SK-N-DZ (cell line): ENCODE data around the genes TES and KCND2.

GRCh38 chr7:116210241-116210817 lies at the start of gene TES:
TES (plus strand) TSS chr7:116210539.
RAMPAGE:
- cytosol, long total RNA, result no peak
- nucleus, long total RNA, result no peak

RAMPAGE:
- cytosol, long total RNA, result no peak
- nucleus, long total RNA, result no peak
Observed at GRCh38 chr7:116317110-116317859, 106.9 kb downstream of the TES start.

DNA sequence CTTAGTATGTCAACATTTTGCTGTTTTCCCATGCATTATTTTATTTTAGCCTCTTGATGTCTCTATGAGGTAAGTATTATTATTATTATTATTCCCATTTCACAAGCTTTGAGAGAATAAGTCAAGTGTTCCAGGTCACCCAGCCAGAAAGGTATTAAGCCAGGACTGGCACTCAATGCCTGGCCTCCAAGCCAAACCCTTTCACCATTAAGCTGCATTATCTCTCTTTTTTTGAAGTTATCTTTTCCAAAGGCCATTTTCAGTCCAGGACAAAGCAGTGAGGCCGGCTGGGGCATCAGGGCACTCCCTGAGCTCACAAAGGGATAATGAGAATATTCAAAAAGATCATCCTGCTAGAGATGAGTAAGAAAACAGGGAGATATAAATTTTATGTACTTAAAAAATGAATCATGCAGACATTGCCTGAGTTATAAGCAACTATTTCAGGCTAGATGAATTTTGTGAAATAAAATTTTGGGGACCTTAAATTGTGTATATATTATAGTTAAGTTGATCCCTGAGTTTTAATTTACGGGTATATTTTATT lies 51.5 kb upstream of the CAV2 start:
RAMPAGE:
- cytosol, long total RNA, result no peak
- nucleus, long total RNA, result no peak

GRCh38 chr7:116527522-116527889 lies 2.7 kb downstream of the CAV1 start:
RAMPAGE:
- cytosol, long total RNA, result no peak
- nucleus, long total RNA, result no peak

DNA sequence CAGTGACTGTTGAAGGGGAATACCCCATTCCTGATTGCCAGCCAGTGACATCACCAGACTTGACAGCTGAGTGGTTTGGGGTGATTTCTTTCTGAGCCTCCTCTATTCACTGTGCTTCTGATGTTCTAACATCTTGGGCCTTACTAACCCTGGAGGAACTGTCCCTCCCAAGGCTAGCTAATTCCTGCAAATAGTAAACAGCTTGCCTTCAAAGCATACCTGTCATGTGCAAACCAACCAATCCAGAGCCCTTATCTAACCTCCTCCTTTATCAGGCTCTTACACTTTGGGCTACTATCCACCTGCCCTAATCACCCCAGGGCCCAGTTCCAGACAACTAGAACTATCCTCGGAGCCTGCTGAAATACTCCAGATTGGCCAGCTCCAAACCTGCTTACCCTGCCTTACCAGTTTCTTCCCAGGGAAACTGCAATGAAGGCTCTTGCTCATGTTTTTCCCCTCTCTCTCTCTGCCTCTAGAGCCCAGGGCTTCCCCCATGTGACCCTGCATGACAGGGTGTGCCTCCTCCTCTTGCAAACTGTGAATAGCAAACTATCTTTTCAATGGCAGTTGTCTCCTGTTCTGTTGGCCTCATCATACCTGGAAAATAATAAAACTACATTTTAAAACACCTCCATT lies 81.5 kb upstream of the CAPZA2 start:
RAMPAGE:
- cytosol, long total RNA, result no peak
- nucleus, long total RNA, result no peak

DNA sequence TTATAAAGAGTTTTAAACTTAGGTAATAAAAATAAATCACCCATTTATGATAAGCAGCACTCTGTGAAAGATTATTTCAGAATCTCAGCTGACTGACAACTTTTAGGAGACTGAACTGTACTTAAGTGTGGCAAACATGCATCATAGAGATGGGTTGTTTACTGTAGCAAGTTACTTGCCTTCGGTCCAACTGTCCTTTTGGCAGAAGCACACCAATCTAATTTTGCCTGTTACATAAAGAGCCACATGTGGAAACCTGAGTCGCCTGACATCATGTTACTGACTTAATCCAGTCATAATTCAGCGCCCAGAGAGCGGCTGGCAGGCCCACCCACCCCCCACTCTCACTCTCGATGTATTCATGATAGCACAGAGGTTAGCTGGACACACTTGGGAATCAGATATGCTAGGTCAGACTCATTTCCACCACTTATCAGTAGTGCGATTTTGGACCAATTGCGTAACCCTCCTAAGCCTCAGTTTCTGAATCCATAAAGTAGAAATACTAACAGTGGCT lies 57.3 kb upstream of the CAPZA2 start:
RAMPAGE:
- cytosol, long total RNA, result no peak
- nucleus, long total RNA, result no peak

RAMPAGE:
- cytosol, long total RNA, result no peak
- nucleus, long total RNA, result no peak
Observed at GRCh38 chr7:116813422-116813610, 49.1 kb upstream of the CAPZA2 start.

RAMPAGE:
- cytosol, long total RNA, result no peak
- nucleus, long total RNA, result no peak
Observed at GRCh38 chr7:117435535-117435794, 8.2 kb upstream of the ASZ1 start.

RAMPAGE:
- cytosol, long total RNA, result no peak
- nucleus, long total RNA, result no peak
Observed at GRCh38 chr7:120272425-120273480, at the start of gene KCND2. KCND2 (plus strand) TSS chr7:120273175.

DNA sequence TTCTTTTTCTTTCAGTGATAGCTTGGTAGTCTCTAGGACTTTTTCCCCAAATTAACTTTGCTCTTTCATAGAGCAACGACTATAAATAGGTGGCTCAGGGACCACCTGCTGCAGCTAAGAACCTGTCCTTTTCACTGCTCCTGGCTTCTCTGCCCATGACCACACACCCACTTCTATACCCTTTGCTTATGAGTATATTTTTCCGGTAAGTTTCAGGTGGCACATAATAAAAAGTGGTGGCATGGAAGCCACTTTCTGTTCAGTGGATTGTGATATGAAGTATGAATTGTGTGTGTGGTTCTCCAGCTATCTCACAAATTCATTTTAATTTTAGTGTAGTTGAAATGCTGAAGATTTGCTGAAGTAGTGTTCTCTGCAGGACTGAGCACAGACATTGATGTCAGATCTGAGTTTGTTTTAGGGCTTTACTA lies 1.3 kb downstream of the ING3 start:
RAMPAGE:
- cytosol, long total RNA, result no peak
- nucleus, long total RNA, result no peak

DNA sequence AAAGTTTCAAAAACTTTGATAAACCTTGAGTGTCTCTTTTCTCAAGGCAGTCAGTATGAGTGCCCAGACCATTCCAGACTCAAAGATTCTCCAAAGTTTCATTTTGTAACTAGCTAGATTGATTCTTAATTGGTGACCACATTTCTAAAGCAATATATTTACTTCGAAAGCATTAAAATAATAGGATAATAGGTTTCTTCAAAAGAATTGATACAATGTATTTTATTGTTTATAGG lies 1.6 kb downstream of the CPED1 start:
RAMPAGE:
- cytosol, long total RNA, result no peak
- nucleus, long total RNA, result no peak

DNA sequence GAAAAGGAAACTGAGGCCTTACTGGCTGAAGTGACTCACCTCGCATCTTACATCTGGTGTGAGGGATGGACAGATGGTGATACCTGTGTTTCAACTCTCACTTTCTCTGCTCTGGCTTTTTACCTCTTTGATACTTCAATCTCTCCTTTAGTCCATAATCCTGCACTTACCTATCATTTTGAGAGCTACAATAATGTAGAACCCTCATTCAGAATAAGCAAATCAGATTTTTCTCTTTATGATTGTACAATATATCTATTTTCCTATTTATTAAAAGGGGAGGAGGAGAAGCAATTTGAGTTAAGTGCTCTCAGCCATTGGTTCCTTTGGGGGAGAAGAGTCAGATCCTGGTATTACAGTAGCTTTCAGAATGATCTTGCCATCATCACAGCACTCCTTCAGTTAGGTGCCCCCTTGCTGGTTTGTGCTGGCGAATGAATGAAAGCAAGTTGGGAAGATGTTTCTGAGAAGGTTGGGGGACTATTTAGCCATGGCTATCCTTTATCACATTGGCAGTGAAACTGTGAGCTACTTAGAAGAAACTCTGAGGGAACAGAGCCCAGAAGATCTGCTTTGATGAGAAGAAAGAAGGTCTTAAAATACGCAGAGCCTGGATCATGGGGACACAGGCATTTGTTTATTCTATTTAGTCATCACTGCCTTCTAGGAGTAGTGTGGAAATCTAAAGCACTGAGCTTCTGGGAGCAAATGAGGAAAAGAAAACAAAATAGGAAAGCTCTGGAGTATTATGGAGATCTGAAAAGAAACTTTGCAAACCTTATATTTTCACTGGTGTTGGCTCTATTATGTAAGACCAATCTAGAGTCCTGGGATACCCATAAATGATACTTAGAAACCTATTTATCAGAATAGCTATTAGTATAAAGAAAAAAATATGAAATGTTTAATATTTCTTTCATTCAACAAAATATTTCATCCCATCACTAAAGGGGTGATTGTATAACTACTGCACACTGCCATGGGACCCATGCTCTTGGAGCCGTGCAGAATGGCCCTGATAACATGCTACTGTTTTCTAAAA lies 28.4 kb downstream of the CPED1 start:
RAMPAGE:
- cytosol, long total RNA, result no peak
- nucleus, long total RNA, result no peak

DNA sequence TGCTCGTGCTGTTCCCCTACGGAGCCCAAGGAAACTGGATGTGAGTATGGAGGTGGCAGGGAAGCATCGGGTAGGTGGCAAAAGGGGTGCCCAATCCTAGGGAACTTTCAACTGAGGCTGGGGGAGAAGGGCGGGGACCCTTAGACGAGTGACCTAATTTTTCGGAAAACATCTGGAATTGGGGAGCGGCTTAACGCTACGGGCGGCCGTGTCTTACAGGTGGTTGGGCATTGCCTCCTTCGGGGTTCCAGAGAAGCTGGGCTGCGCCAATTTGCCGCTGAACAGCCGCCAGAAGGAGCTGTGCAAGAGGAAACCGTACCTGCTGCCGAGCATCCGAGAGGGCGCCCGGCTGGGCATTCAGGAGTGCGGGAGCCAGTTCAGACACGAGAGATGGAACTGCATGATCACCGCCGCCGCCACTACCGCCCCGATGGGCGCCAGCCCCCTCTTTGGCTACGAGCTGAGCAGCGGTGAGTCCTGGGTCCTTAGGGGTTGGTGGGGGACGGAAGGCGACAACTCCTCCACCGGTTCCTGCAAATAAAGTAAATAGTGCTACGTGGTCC lies 629 bp downstream of the WNT16 start:
RAMPAGE:
- cytosol, long total RNA, result no peak
- nucleus, long total RNA, result no peak

GRCh38 chr7:122284261-122284586 lies 20.3 kb downstream of the FEZF1 start:
RAMPAGE:
- cytosol, long total RNA, result no peak
- nucleus, long total RNA, result no peak

DNA sequence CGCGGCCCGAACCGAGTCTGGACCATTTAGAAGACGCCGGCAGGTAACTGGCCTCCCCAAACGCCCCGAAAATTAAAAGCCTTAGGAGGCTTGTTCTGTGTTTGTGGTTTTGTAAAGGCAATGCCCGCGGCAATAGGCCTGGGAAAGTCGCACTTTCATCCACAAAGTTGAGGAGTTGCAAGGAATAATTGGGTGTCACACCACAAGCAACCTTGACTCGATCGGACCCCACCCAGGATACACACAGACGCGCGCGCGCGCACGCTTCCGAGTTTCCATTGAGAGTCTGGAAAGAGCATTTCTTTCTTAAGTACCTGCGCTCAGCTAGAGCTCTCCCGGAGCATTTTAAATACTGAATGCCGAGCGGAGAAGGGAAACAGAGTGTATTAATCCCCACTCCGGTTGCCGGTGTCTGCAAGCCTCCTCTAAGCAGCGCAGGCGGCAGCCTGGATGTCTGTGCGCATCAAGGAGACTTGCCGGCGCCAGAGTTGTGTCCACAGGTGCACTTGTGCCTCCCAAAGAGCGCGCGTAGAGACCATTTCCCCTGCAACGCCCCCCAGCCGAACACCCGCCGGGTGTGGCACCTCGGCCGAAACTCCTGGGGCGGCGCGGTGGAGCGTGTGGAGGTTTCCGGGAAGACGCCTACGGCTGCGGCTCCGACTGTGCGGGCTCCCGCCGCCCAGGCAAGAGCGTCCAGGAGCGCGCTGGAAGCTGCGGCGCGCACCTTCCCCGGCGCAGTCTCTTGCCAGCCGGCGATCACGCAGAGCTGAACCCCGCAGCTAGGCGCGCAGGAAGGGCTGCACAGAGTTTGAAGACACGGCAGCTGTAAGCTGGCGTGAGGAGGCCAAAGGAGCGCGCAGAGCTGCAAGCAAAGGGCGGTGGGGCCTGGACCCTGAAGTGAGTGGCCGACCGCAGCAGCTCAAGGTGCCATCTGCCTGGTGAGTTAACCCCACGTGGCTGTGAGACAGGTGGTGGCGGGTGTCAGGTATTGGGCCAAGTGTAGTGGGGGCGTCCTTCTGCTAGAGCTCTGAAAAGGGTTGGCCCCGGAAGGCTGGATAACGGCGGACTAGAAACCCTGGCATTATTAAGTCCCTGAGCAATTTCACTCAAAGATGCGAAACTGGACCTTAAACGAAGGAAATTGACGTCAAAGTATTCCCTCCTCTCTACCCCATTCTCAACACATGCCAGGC lies 1.2 kb upstream of the FEZF1 start:
RAMPAGE:
- cytosol, long total RNA, result no peak
- nucleus, long total RNA, result no peak

DNA sequence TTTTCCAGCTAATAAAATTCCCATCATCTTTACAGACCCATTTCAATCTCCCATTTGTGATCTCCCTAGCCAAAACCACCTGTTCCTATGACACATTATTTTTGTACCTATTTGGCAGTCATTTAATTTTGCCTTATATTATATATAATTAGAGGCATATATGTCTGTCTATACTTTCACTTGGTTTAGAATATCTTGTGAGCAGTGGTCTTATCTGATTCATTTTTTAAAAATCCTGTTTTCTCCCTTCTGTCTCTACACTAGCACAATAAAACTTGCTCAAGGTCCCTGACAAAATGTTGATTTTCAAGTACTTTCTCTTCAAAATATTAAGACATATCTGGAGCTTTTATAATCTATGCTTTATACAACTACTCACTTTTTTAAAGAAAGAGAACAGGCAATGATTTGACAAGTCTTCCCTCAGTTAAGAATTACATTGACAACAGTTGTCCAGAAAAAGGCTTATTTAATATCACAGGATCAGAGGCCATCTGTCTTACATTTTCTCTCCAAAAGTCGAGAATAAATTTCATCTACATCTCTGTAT lies 8.0 kb upstream of the RNF148 start:
RAMPAGE:
- cytosol, long total RNA, result no peak
- nucleus, long total RNA, result no peak

GRCh38 chr7:122856285-122857159 lies 29.7 kb downstream of the CADPS2 start:
RAMPAGE:
- cytosol, long total RNA, result no peak
- nucleus, long total RNA, result no peak

DNA sequence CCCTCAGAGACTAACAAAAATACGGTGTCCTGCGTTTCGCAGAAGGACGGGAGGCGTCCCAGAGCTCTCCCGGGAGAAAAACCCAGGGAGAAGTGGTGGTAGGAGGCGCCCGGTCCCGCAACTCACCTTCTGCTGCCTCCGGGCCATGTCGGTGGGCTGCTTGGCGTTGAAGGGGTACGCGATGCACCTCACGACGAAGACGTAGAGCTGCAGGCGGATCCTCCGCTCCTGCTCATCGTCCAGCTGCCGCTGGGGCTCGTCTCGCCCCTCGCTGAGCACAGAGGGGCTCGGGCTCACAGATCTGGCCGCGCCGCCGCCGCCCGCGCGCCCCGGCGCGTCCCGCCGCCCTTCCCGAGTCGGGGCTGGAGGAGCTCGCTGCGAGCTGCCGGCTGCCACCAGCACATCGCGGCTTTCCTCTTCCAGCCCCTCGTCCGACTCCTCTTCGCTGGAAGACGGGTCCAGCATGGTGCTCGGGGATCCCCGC lies 345 bp downstream of the CADPS2 start:
RAMPAGE:
- cytosol, long total RNA, result no peak
- nucleus, long total RNA, result no peak

GRCh38 chr7:123556958-123557649 lies 514 bp downstream of the NDUFA5 start:
RAMPAGE:
- cytosol, long total RNA, result no peak
- nucleus, long total RNA, result no peak

GRCh38 chr7:123594669-123595165 lies 6.9 kb upstream of the ASB15 start:
RAMPAGE:
- cytosol, long total RNA, result no peak
- nucleus, long total RNA, result no peak